ENCODE measurements around a stretch of chr10.

- PRO-cap: no peak
Measured at GRCh38 chr10:27125221-27125703, 25.0 kb upstream of the ANKRD26 start.

- PRO-cap: bidirectional peak, plus-strand start at chr10:27242211, minus-strand start at chr10:27242111
Measured at GRCh38 chr10:27241786-27242491, 1.3 kb upstream of the ACBD5 start.

- PRO-cap: no peak
Measured at GRCh38 chr10:27262898-27263126, 22.2 kb upstream of the ACBD5 start.

GRCh38 chr10:28196613-28197342 is 106.1 kb downstream of the MPP7 start:
- PRO-cap: no peak

- PRO-cap: no peak
Measured at GRCh38 chr10:28387073-28387625, 84.3 kb upstream of the MPP7 start.

GRCh38 chr10:28463670-28464236 is 69.2 kb upstream of the WAC start:
- PRO-cap: no peak

GRCh38 chr10:28566362-28567043 is 33.6 kb downstream of the WAC start:
- PRO-cap: no peak

DNA sequence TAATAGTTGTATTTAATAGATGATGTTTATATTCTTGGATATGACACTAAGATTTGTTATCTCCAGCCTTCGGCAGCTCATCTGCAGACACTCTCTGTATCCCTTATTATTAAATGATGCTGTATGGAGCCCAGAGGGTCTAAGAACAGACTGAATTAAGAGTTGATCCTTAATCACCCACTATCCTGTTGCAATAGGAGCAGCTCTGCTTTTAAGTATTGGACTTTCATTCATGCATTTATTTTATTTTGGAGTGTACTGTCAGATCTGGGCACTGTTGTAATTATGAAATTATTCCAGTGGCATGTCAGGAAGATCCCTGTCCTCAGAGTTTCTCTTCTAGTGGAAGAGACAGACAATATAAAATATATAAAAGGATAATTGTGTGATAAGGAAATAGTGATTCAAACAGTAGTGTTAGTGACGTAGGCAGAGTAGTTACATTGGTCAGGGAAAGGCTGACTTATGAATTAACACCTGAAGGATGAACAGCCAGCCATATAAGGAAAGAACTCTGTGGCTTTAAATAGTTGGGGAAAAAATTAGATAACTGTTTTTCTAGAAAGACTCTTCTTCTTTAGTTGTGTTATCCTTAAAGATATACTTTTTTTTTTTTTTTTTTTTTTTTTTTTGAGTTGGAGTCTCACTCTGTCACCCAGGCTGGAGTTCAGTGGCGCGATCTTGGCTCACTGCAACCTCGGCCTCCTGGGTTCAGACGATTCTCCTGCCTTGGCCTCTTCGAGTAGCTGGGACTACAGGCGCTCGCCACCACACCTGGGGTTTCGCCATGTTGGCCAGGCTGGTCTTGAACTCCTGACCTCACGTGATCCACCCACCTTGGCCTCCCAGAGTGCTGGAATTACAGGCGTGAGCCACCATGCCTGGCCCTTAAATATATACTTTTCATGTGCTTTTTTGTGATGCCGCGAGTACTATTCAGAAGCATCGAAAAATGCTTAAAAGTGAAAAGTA is 37.7 kb downstream of the WAC start:
- PRO-cap: no peak

- PRO-cap: no peak
Measured at GRCh38 chr10:28681044-28681953, 4.0 kb downstream of the BAMBI start.

- PRO-cap: no peak
Measured at GRCh38 chr10:28897526-28898287, 220.4 kb downstream of the BAMBI start.

DNA sequence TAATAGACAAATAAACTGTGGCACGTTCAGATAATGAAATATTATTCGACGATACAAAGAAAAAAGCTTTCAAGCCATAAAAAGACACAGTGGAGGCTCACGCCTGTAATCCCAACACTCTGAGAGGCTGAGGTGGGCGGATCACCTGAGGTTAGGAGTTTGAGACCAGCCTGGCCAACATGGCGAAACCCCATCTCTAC is 129.9 kb downstream of the SVIL start:
- PRO-cap: no peak

- PRO-cap: no peak
Measured at GRCh38 chr10:29646316-29647145, 11.8 kb upstream of the SVIL start.

GRCh38 chr10:29647146-29647480 is 12.3 kb upstream of the SVIL start:
- PRO-cap: no peak

DNA sequence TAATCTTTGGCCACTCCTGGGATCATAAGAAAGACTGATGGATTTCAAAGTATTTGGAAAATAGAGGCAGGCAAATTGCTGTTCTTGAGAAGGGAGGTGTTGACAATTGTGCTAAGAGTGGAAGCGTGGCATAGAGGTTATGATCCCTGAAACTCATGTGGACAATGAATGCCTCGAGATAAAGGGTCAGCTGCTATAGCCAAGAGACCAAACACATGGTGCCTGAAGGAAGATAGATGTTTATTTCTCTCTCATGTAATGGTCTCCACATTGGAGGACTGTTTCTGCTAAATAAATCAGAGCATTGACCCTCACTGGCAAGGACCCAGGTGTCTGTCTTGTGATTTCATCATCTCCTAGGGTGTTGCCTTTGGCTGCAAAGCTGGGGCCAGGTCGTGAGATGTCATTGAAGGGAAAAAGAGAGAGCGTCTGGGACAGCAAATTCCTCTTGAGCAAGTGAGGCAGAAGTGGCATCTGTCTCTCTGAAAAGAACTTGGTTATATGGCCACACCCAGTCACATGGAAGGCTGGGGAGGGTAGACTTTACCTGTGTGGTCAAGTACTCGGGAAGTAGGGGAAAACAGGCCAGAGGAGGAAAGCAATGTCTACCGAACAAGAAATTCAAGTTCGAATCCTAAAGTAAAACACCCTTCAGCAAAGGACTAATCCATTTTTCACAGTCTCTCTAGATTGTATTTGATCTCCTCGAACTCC is 64.5 kb downstream of the JCAD start:
- PRO-cap: no peak

GRCh38 chr10:29996524-29997014 is 62.8 kb downstream of the JCAD start:
- PRO-cap: no peak

DNA sequence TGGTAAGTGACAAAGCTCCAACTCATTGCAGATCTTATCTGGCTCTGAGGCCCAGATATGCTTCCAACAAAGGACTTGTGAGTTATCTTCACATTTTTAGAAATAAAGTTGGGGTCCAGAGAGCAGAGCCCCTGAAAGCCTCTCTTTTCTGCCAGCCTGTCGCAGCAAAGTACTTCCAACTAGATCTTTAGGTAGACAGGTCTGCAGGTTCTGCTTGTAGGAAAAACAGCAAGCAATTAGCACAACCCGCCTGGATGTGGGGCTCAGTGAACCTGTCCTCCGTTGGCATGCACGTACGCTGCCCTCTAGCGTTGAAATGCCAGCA is 57.1 kb downstream of the JCAD start:
- PRO-cap: no peak

GRCh38 chr10:30058634-30059167 is 685 bp downstream of the JCAD start:
- PRO-cap: no peak

GRCh38 chr10:30420748-30421183 is 13.2 kb upstream of the MAP3K8 start:
- PRO-cap: unidirectional peak, plus-strand start at chr10:30421019

DNA sequence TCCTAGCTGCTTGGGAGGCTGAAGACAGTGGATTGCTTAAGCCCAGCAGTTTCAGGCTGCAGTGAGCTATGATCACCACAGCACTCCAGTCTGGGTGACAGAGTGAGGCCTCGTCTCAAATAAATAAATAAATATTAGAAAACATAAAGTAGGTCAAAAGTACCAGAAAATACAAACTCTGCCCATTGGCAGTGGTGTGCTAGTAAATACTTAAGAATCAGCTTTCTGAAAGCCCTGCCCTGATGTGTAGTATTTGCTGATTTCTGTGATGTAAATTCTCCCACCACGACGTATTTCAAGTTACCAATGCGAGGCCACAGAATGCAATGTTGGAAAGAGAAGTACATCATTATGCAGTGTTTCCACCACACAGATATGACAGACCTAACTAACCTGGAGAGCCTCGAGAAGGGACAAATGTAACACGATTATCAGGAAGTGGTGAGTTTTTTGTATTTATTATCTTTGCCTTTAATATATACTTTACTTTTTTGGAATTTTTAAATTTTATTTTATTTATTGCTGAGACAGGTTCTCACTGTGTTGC is 11.7 kb upstream of the MAP3K8 start:
- PRO-cap: no peak

DNA sequence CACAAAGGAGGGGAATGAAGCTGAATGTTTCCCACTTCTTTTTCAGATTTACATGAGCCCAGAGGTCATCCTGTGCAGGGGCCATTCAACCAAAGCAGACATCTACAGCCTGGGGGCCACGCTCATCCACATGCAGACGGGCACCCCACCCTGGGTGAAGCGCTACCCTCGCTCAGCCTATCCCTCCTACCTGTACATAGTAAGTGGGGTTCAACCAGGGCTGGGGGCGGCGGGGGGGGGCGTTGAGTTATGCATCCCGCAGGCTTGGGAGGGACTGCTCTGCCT is 24.0 kb downstream of the MAP3K8 start:
- PRO-cap: no peak